Gallbladder (tissue), 1 donor: ENCODE measurements around a stretch of chr11.

DNA sequence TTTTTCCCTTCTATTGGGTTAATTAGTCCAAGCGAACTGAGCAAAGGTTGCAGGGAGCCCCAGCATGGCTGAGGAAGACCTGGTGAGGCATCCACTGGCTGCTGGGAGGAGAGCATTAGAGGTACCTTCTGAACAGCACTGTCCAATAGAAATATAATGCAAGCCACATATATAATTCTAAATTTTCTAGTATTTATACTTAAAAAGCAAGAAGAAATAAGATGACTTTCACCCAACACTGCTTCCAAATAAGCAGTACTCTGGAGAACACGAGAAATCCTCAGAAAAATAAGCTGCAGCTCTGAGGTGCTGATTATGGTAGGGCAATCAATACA, 608 bp upstream of the TMEM126A start:
- PRO-cap = no peak

- PRO-cap = no peak
These were observed 5.1 kb downstream of the CCDC89 start for GRCh38 chr11:85680793-85681399.

DNA sequence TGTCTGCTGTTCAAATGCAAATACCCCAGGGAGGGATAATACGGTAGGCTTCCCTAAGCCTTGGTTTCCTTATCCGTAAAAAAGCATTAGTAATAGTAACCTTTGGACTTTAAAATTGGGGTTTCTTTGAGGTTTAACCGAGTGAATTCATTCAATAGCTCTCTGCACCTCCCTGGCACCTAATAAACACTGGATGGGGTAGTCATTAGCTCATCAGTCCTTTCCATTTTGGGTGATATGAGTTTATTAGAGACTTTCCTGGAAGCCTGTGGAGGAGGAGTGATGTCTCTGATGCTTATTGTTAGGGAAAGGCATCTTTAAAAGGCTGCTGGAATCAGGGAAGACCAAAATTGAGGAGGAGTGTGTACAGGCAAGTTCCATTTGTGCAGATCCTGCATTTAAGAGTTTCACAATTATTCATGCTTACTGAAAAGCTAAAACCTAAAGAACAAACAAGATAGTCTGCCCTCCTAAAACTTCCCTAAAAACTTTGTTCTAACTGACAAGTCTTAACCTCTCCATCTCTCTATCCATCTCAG, 62.2 kb downstream of the SYTL2 start:
- PRO-cap = no peak

DNA sequence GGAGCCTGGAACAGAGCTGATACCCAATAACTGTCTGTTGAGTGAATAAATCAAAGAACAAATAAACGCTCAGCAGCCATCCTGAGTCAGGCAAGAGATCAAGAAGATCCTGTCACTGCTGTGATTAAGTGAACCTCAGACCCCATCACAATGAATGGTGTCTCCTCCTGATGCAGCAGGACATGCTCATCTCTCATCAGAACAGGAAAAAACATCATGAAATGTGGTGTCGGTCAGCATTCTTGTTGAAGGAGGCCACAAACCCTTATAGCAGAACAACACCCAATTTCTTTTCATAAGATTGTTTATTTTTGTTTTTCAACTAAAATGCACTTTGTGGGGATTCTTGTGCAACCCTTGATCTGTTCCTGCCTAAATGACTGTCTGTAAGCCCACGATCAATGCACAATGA, 60.3 kb downstream of the SYTL2 start:
- PRO-cap = no peak

DNA sequence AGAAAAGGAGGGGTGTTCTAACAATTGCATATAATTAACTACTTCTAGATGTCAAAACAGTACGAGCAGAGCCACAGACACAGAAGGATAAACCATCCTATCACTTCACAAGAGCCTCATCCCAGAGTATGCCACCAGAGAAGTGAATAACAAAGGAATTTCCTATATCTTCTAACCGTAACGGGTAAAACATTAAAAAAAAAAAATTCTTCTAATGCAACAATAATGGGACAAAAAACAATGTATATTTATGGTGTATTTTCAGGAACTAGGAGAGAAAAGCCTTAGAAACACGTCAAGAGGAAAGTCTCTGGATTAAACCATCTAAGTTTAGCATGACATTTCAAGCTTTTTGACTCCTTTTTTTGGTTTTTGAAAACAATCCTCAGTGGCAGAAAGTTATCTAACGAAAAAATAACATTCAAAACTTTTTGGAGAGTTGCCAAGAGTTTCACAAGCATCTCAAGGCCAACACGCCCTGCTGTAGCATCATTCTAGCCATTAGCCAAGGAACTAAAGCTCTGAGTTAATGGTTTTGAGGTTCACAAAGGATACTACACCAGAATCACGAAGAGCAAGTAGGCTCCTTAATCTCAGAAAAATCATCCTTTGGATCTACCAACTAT, 94.9 kb downstream of the PICALM start:
- PRO-cap = no peak

- PRO-cap = no peak
These were observed 88.8 kb downstream of the PICALM start for GRCh38 chr11:85979984-85980600.

DNA sequence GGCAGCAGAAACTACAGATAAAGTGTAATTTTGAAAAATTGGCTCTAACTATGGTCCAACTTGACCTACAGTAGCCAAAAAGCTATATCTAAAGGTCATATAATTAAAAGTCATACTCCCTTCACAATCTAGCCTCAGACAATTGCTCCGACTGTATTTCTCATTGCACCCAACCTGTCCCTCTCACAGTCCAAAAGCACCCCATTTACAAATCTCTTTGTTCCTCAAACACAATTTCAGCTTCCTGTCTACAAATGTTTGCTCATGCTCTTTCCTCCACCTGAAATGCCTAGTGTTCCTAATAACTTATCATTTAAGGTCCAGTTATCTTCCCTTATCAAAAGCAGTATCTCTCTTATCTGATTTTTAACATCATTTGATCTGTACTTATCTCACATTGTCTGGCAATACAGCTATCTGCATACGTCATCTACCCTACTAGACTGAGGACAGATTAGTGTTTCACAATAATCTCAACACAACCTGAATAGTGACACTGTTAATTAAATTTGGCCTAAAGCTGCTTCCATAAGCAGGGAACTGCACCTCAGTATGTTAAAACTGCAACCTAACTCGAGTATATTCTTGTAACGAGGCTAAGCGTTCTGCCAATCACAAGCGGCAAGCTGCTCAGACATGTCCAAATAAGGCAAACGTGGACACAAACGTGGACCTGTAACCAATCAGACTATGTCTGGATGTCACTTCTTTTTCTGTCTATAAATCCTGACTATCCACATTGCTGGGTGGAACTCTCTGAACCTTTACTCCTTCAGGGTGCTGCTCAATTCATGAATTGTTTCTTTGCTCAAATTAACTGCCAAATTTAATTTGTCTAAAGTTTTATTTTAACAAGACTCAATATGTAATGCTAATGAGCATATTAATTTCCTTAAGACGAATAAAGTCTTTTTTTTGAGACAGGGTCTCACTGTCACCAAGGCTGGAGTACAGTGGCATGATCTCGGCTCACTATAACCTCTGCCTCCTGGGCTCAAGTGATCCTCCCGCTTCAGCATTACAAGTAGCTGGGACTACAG, 15.9 kb downstream of the PICALM start:
- PRO-cap = no peak

DNA sequence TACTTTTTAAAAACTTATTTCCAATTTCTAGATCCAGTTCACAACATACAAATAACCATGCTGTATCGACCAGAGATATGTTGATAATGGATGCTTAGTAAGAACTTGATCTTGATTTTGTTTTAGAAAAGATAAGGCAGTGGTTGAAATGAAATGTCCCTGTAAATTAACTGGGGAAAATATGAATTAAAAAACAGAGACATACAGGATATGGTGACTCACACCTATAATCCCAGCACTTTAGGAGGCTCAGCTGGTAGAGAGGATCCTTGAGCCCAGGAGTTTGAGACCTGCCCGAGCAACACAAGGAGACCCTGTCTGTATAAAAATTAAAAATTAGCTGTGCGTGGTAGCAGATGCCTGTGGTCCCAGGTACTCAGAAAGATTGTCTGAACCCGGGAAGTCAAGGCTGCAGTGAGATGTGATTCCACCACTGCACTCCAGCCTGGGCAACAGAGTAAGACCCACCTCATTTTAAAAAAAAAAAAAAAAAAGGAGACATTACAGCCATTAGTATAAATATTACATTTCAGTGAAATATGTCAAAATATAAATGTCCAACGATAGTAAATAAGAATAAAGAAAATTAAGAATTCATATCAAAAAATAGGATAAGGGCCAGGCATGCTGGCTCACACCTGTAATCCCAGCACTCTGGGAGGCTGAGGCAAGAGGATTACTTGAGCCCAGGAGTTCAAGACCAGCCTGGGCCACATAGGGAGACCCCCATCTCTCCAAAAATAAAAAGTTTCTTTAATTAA, 4.5 kb downstream of the PICALM start:
- PRO-cap = no peak

GRCh38 chr11:86067993-86068606, 784 bp downstream of the PICALM start:
- PRO-cap = unidirectional peak, plus-strand start at chr11:86068099; bidirectional peak, plus-strand start at chr11:86068453, minus-strand start at chr11:86068340

- PRO-cap = no peak
These were observed 47.5 kb upstream of the PICALM start for GRCh38 chr11:86116227-86116932.

GRCh38 chr11:86182819-86183624, 61.5 kb upstream of the EED start:
- PRO-cap = no peak

- PRO-cap = no peak
These were observed 20.3 kb downstream of the CCDC81 start for GRCh38 chr11:86394856-86395572.

DNA sequence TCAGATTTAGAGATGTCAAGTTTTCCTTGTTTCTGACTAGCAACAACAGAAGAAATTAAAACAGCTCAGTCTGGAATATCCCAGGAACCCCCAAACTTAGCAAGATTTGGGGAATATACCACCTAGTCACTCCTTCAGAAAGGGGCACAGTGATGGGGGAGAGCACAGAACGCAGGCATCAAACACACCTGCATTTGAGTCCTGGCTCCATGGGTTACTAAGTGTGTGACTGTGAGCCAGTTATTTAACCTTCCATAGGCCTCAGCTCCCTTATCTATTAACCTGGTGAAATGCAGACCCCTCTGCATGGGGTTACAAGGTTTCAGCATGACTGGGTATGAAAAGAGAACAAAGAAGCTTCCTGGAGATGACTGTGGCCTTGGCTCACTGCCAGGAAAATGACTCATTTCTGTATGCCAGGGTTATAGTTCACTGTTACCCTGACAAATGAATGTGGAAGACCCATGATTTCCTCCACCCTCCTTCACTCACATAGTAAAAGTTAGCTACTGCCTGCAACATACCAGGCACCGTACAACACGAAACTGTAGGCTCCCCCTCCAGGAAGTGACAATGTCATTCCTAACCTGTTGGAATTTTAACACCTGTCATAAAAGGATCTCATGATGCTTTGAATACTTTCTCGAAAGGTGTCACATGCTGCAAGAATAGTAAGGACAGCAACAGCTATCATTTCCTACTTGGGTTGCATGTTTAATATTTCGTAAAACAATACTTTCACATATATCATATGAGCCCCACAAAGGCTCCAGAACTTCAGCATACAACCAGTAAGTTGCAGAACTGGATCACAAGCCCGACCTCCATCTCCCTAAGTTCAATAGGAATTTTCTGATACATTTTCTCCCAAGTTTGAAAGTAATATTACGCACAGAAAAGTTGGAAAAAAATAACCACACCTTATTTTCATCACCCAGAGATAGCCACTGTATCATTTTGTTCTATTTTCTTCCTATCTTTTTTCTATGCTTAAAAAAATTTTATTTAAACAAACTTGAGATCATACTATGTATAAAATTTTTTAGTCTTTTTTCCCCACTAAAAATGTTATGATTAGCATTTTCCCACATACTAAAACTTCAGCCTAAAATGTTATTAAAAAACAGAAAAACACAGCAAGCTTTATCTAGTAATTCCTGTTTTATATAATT, 207.2 kb upstream of the PRSS23 start:
- PRO-cap = bidirectional peak, plus-strand start at position 493 of the sequence, minus-strand start at position 219 of the sequence

GRCh38 chr11:86740614-86741042, 59.7 kb upstream of the PRSS23 start:
- PRO-cap = no peak

GRCh38 chr11:86808540-86809299, 8.4 kb downstream of the PRSS23 start:
- PRO-cap = no peak

DNA sequence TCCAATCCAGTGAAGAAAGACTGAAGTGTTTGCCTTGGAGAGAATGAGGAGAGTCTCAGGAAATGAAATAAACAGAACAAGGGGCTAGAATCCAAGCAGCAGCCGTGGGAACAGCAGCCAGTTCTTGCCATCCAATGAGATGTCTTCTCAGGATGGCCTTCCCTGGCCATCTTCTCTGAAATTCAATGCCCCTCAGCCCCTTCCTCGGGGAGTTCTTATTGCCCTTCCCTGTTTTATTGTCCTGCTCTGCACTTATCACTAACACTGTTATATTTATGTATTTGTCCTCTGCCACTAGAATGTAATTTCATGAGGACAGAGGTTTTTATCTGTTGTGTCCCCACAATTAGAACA, 14.7 kb downstream of the PRSS23 start:
- PRO-cap = no peak

GRCh38 chr11:86816147-86816775, 15.9 kb downstream of the PRSS23 start:
- PRO-cap = bidirectional peak, plus-strand start at chr11:86816701, minus-strand start at chr11:86816493

- PRO-cap = no peak
These were observed 14.6 kb downstream of the FZD4 start for GRCh38 chr11:86940500-86941047.

DNA sequence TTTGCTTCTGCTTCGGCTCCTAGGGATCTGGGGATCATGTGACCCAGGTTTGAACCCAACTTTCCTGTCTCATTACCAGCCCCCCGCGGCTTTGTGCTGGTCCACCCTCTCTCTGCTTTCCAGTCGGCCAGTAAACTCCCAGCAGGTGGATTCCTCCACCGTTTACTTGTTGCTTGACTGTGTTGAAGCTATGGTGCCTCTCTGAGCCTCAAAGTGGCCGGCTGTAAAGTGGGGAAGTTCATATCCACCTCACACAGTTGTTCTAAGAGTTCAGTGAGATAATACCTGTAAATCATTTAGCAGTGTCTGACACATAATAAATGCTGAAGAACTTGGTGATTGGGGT, 1.2 kb upstream of the FZD4 start:
- PRO-cap = unidirectional peak, minus-strand start at position 215 of the sequence

- PRO-cap = no peak
These were observed 292.7 kb downstream of the TMEM135 start for GRCh38 chr11:87330275-87330918.